UCH-1 (cell line): ENCODE results near the genes PTPN23 and FBXW12.

DNA sequence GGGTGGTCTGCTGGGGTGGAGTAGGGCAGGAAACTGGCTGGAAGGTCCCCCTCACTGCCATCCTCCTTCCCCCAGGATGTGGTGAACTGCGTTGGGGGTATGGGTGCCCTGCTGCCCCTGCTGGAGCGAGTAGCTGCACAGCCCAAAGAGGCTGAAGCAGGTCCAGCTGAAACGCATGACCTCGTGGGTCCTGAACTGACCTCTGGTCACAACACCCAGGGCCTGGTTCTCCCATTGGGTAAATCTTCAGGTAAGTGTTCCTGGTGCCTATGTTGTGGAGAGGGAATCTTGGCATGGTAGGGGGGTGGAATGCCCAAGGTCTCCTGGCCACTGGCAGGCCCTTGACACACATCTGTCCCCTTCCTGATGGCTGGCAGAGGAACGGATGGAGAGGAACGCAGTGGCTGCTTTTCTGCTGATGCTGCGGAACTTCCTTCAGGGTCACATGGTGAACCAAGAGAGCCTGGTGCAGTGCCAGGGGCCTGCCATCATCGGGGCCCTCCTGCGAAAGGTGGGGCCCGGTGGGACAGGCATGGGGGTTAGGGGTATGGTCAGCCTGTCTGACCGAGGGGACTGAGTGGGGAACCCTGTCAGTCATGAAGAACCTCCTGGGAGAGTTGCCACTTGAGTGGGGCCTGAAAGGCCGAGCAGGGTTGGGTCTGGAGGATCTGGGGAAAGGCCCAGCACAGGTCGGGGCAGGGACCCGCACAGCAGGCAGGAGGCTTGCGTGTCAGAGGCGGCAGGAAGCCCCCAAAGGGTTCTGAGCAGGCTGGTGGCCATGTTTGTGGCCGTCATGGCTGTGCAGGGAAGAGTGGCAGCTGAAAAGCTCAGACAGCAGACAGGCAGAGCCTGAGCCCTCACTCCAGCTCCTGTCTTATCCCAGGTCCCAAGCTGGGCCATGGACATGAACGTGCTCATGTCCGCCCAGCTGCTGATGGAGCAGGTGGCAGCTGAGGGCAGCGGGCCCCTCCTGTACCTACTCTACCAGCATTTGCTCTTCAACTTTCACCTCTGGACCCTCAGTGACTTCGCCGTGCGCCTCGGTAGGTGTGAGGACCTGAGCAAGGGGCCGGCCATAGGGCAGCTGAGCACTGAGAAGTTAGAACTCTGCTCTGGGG is 18.1 kb downstream of the NBEAL2 start:
- RRBS: no CpG with 5 or more reads among the region's 25 CpGs

DNA sequence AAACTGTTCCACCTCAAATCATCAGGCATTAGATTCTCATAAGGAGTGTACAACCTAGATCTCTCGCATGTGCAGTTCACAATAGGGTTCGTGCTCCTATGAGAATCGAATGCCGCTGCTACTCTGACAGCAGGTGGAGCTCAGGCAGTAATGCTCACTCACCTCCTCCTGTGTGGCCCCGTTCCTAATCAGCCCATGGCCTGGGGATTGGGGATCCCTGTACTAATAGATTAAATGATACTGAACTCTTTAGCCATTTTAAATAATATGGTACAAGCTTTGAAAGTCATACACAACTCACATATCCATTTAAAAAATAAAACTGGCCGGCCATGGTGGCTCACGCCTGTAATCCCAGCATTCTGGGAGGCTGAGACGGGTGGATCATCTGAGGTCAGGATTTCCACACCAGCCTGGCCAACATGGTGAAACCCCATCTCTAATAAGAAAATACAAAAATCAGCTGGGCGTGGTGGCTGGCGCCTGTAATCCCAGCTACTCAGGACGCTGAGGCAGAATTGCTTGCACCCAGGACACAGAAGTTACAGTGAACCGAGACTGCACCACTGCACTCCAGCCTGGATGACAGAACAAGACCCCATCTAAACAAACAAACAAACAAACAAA is 76.4 kb downstream of the SETD2 start:
- RRBS: no CpG with 5 or more reads among the region's 12 CpGs

DNA sequence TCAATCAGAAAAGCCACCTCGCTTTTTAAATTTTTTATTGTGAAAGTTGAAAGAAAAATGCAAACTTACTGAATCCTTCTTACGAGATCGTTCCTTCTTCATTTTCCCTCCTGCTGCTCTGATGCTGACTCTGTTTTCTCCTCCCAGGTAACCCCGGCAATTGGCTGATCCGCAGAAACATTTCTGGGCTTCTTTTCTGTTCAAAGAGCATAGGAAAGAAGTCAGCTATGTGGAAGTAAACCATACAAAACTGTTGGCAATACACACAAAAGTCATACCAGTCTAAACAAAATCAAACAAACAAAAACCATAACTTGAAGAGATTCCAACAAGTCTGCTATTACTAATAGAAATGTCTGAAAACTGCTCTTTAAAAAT is 66.0 kb downstream of the SETD2 start:
- RRBS: no CpG with 5 or more reads among the region's 5 CpGs

DNA sequence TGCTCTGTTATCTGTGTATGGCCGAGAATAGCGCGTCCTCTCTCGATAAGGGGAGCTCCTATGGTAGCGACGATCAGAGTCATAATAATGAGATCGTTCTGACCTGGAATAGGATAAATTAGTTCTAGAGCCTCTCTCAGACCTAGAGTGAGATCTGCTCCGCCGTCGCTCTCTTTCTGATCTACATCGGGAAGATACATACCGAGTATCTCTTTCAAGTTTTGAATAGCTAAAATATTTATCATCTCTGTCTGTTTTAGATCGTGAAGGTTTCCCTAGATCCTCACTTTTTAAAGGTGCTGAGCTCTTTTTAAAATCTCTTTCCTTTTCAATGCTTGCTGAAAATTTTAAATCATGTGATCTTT is 40.7 kb downstream of the SETD2 start:
- RRBS: no CpG with 5 or more reads among the region's 13 CpGs

- RRBS: no CpG with 5 or more reads among the region's 4 CpGs
Measured at GRCh38 chr3:47135685-47136536, 28.0 kb downstream of the SETD2 start.

GRCh38 chr3:47161360-47161753 is 2.6 kb downstream of the SETD2 start:
- RRBS: no CpG with 5 or more reads among the region's 1 CpG

DNA sequence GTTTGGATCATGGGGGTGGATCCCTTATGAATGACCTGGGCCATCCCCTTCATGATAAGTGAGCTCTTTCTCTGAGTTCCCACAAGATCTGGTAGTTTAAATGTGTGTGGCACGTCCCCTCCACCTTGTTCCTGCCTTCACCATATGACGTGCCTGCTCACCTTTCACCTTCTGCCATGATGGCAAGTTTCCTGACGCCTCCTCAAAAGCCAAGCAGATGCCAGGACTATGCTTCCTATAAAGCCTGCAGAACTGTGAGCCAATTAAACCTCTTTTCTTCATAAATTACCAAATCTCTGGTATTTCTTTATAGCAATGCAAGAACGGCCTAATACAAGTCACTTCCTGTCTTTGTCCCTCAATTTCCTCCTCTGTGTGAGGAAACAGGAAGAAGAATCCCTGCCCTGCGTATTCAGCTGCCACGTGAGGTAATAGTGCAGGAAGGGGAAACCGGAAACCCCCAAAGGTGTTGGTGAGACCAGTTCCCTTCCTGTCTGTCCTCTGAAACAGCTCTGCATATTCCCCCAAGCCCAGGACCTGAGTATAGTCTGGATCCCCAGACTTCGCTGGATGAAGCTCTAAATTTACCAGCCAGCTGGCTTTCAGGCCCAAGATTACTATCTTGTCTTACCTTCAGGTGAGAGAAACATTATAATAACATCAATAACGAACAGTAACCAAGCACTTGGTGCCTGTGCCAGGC is 18.2 kb upstream of the PTPN23 start:
- RRBS: no CpG with 5 or more reads among the region's 9 CpGs

DNA sequence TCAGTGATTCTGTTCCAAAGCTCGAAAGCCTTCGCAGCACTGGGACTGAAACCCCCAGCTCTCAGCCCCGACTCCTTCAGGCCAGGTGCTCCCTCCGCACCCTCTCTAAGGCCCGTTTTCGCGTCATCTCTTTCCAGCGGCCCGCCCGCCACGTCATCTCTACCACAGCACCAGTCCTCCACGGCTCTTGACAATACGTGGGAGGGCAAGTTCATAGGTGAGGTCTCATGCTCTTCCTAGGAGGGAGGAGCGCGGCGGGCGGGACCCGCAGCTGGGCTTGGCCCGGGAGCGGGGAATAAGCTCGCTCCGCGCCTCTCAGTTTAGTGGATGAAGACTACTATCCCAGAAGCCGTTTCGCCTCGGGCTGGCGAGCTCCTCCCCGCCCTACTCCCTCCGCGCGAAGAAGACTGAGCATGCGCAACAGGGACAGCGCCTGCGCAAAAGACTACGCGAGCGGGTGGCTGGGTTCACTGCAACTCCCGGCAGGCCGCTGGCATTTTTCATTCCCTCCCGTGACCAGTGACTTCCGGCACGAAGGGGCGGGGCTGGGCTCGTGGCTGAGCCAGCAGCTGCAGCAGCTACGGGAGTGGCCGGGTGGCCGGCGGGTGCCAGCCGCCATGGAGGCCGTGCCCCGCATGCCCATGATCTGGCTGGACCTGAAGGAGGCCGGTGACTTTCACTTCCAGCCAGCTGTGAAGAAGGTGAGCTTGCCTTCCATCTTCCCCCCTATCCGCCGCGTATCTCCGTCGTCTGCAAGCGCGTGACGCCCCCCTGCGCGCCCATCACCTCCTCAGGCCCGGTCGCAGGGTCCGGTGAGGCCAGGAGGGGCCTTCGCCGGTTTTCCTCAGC is at the start of gene PTPN23:
TSS of gene PTPN23 (plus strand) at position 542 of the 849 bp plus-strand sequence.
- RRBS: 8% methylated on average over 12 of the region's 67 CpGs

DNA sequence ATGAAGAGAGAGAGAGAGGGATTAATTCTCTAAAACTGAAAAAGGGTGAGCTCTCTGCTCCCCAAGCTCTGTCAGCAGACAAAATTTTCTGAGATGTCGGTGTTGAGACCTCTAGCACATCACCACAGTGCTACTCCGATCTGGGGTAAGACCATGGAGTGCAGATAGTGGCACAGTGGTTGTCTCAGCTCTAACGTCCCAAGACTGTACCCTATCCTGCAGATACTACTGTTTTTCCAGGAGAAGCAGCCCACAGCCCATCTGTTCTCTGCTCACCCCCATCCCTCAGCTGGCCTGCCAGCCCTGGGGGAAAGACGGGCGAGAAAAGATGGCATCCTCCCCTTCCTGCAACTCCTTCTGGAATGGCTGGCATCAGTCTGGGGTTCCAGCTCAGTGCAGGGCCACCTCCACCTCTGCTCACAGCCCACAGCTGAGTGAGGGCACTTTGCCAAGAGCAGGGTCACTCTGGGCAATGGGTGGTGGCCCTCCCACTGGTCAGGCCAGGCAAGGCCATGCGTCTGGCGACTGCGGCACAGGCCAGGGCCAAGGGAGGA is 40.7 kb downstream of the PTPN23 start:
- RRBS: no CpG with 5 or more reads among the region's 8 CpGs

- RRBS: no CpG with 5 or more reads among the region's 9 CpGs
Measured at GRCh38 chr3:47586773-47588116, 8.6 kb upstream of the CSPG5 start.

- RRBS: 3% methylated on average over 11 of the region's 82 CpGs
Measured at GRCh38 chr3:47824362-47825666, 21.9 kb downstream of the DHX30 start.

DNA sequence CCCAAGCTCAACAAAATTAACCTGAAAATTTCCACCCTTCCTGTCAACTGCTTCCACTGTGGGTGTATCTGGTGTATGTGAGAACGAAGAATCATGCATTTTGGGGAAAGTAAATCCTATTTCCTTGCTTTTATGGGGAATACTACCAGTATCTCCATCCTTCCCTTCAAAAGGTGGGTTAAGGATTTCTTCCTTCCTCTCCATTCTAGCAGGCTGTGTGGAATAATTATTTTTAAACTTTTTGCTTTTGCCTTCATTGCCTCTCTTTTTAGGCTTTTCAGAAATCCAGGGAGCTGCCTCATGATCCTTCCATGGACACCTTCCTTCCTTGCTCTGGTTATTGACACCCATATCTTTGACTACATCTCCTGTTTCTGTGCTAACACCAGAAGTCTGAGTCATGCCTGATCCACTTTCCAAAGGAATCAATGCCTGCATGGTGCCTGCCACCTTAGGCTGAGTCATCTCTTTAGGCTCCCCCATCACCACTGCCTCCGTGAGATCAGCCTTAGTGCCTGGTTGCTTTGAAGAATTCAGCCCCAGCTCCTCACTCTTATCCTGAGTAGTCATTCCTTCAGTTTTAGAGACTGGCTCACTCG is 105.6 kb downstream of the MAP4 start:
- RRBS: no CpG with 5 or more reads among the region's 3 CpGs

GRCh38 chr3:47916148-47917164 is 99.8 kb downstream of the MAP4 start:
- RRBS: 90% methylated on average over 3 of the region's 7 CpGs

GRCh38 chr3:48130192-48131061 is 57.8 kb downstream of the CDC25A start:
- RRBS: no CpG with 5 or more reads among the region's 11 CpGs

DNA sequence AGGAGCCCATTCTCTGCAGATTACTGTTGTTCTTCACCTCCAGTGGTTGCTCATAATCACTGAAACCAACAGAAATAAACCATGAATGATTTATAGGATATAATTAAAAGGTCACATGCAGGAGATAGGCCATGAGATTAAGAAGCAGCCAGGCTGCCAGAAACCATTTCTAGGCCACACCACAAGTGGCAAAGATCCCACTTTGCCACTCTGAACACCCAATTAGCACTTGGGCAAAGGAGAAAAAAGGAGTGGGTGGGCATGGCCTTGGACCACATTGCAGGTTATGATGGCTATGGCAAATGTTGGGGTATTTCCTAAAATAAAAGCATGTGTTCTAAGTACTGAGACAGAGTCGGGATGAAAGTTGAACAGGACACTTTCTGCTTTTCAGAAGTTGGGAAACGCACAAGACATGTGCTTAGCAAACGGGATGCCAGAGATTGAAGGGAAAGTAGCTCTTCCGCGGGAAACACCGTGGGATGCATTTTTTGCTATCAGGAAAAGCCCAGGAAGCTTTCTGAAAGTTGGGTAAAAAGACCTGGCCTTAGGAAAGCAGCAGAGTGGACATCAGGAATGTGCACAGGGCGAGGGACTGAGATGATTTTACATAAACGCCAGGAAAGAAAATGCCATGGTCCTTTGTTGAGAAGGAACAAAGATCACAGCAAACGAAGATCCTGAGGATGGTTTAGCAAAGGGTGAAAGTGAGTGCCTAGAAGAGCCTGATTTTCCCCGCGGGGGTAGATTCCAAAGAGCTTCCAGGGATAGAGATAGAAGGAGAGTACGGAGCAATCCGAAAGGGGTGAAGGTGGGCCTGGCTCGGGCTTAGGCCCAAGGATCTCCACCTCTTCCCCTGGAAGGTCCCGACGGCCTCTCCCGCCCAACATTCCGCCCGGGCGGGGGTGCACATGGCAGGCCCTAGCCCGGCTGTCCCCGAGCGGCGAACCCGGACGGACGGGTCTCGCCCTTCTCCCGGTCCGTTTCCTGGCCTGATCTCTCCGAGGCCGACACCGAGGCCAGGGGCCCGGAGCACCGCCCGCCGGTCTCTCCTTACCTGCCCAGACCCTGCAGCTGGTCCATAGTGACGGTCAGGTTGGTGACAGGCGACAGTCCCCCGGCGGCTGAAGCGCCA is 1.1 kb downstream of the CDC25A start:
- RRBS: 4% methylated on average over 12 of the region's 42 CpGs

DNA sequence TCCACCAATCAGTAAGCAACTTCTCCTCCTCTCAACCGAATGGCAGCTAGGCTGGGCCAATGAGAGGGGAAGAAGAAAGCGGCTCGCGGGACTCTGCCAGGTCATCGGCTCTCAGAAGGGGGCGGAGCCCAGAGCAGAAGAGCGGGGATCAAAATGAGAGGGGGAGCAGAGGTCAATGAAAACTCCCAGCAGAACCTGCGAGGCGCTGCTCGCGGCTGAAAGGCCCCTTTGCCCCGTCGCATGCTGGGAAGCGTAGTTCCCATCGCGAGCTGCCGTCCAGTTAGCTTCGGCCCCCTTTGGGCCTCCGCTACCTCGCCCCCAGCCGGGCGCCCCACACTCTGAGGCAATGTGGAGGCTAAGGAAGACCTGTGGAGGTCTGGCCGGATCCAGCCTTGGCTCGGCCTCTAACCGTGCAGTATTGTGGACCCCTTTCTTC is 268 bp upstream of the CDC25A start:
- RRBS: 41% methylated on average over 5 of the region's 25 CpGs

- RRBS: no CpG with 5 or more reads among the region's 9 CpGs
Measured at GRCh38 chr3:48371870-48372337, at the start of gene FBXW12. Gene FBXW12, plus strand, starts transcription at chr3:48372219.

DNA sequence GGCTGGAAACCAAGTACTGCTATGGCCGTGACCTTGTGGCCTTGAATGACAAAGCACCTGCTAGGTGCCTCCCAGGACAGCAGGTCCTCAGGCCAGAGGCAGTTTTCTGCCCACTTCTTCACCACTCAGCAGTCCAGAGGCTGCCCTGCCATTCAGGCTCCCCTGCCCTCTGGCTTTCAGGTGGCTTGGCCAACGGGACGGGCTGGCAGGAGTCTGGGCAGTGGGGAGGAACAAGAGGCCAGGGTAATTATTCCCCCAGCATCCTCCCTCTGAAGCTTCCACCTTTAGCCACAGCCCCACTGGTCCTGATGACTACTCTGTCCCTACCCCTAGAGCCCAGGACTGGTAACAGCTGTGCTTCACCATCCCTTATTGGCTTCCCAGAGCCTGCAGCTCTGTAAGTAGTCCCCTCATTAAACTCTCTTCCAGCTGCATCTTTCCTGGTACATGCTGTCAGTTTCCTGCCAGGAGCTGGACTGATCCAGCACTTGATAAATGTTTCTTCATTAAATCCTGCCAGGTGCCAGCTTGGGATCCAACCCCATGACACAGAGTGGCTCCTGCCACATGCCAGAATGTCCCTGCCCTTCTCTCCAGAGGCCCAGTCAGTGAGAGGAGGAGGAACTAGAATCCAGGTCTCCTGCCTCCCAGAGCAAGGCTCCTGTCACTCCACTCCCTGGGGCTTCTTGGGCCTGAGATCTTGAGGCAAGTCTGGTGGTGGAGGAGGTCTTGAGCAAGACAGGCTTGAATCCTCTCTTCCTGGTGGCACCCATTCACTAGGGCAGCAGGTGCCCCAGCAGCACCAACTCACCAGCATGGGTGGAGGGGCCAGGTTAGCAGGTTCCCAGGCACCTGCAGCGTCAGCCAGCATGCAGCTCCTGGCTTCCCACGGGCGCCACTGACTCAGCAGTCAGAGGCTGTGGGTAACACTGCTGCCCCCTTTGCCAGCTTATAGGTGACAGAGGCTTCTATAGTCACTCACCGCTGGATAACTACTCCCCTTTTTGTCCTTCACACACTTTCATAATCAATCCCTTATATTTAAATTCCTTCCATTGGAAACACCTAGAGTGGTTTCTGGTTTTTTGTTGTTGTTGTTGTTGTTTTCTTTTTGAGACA is 27.5 kb downstream of the FBXW12 start:
- RRBS: no CpG with 5 or more reads among the region's 7 CpGs

DNA sequence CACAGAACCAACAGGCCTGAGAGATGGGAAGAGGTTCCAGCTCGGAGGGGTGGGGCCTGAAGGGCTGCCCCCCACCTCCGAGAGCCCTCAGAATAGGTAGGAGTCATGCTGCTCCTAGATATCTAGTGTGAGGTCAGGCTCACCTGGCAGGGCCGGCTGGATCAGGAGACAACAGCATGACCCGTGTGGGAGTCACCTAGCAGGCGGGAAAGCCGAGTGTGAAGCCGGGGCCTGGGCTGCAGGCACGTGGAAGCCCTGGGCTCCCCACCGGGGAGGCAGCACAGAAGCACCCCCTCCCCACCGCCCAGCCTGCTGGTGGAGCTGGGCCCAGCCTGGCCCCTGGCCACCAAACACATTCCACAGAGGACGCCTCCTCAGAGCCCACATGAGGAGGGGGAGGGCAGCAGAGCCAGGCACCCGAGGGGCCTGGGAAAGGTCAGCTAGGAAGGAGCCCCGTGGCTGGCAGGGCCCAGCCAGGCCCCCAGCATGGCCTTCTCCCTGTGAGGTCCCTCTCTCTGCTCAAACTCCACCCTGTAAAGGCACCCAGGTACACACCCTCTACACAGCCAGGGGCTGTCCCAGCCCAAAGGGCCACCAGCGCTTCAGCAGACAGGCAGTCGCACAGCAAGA is 4.6 kb downstream of the PLXNB1 start:
- RRBS: 64% methylated on average over 7 of the region's 15 CpGs

GRCh38 chr3:48429195-48429678 is 649 bp downstream of the PLXNB1 start:
- RRBS: 3% methylated on average over 31 of the region's 75 CpGs